Pericardium (tissue), 1 donor: ENCODE measurements around a stretch of chr11.

GRCh38 chr11:117928802-117929212 lies 395 bp downstream of the TMPRSS13 start:
- RRBS: no CpG with 5 or more reads among the region's 5 CpGs

GRCh38 chr11:117946814-117947233 lies 17.6 kb upstream of the TMPRSS13 start:
- RRBS: no CpG with 5 or more reads among the region's 2 CpGs

- RRBS: no CpG with 5 or more reads among the region's 6 CpGs
Observed at GRCh38 chr11:117993213-117993657, 7.0 kb downstream of the IL10RA start.

DNA sequence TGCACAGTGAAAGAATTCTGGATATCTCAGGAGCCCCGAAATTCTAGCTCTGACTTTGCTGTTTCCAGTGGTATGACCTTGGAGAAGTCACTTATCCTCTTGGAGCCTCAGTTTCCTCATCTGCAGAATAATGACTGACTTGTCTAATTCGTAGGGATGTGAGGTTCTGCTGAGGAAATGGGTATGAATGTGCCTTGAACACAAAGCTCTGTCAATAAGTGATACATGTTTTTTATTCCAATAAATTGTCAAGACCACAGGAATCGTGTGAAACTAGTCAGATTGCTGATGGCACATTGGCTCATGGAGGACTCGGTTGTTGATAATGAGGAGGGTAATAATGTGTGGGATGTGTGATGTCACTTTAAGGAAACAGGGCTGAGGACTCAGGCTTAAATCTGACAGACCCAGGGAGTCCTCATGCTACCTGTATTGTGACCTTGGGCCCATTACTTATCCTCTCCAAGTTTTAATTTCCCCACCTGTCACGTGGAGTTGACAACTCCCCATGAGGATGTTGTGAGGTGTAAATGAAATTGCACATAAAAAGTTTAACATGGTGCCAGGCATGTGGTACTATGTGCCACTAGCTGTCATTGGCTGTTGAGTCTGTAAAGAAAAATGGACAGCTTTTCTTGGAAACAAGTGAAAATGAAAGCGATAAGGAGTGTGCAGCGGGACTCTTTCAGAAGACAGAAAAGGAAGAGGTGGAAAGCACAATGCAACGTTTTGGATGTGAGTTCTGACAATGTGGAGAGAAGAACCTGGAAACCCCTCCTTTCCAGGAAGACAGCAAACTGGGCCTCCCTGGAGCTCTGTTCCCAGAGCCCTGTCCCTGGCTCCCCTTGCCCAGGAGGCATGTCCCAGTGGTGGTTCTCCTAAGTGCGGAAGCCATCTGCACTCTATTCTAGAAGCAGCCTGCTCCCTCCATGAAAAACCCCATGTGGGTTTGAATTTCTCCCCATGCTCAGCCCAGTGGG lies 15.3 kb downstream of the IL10RA start:
- RRBS: no CpG with 5 or more reads among the region's 9 CpGs

DNA sequence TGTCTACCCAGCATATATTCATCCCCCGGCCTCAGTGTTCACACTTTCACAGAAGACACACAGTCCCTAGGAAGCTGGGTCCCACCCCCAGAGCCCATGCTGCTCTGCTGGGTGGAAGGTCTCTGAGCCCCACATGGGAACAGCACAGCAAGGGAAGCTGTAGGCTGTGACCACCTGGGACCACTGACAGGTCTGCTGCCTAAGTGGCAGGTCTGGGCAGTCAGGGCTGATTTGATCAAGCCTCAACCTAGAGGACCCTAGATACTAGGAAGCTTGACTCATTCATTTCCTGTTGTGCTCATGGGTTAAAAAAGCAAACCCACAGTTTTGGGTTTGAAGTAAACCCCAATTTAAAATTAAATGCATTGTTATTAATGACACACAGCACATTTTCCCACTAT lies 16.9 kb downstream of the IL10RA start:
- RRBS: no CpG with 5 or more reads among the region's 1 CpG

- RRBS: no CpG with 5 or more reads among the region's 6 CpGs
Observed at GRCh38 chr11:118003461-118004137, 17.4 kb downstream of the IL10RA start.

DNA sequence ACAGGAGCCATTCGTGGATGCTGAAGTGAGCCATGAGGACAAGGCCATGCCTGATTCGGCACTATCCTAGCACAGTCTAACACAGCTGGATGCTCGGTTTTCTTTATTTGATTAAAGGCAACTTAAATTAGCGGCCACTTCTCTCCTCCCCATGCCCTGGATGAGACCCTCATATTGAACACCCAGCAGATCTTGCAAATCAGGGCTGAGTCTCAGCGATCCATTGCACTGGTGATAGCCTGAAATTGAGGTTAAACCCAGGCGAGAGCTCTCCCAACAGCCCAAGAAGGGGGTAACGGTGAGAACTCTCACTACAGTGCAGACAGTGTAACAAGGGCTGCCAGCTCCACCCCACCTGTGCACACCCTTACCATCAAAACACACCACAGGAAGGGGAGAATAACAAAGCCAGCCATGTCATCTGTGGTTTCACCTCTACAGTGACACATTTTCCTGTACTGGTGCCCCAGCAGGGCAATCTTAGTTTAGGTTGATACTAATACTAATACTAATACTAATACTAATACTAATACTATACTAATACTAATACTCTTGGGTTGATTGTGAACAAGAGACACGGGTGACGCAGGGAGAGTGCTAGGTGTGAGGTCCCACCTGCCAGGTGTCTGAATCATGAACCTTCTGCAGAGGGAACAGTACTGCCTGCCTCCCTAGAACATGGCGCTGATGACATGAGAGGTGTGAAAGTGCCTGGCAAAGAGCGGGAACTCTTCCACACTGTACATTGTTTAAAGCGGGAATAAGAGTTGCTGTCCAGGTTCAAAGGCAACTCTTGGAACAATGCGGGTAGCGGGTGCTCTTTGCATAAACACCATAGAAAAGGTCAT lies 25.3 kb upstream of the TMPRSS4 start:
- RRBS: no CpG with 5 or more reads among the region's 14 CpGs

DNA sequence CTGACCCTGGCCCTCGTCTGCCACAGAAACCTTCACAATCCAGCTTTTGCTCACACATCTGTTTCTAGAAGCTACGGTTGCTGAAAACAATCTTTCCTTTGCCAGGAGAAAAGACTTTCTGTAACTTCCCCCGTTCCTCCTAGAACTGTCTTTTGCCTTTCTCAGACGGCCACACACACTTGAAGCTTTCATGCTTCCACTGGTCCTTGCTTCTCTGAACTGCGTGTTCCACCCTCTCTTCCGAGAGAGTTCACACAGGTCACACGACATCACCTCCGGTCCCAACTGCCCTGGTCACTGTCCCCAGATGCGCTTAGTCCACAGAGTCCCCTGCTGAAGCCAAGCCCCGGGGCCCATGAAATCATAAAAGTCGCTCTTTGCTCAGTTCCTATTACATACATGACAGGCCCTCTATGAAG lies 3.6 kb downstream of the SMIM35 start:
- RRBS: 62% methylated on average over 3 of the region's 11 CpGs

DNA sequence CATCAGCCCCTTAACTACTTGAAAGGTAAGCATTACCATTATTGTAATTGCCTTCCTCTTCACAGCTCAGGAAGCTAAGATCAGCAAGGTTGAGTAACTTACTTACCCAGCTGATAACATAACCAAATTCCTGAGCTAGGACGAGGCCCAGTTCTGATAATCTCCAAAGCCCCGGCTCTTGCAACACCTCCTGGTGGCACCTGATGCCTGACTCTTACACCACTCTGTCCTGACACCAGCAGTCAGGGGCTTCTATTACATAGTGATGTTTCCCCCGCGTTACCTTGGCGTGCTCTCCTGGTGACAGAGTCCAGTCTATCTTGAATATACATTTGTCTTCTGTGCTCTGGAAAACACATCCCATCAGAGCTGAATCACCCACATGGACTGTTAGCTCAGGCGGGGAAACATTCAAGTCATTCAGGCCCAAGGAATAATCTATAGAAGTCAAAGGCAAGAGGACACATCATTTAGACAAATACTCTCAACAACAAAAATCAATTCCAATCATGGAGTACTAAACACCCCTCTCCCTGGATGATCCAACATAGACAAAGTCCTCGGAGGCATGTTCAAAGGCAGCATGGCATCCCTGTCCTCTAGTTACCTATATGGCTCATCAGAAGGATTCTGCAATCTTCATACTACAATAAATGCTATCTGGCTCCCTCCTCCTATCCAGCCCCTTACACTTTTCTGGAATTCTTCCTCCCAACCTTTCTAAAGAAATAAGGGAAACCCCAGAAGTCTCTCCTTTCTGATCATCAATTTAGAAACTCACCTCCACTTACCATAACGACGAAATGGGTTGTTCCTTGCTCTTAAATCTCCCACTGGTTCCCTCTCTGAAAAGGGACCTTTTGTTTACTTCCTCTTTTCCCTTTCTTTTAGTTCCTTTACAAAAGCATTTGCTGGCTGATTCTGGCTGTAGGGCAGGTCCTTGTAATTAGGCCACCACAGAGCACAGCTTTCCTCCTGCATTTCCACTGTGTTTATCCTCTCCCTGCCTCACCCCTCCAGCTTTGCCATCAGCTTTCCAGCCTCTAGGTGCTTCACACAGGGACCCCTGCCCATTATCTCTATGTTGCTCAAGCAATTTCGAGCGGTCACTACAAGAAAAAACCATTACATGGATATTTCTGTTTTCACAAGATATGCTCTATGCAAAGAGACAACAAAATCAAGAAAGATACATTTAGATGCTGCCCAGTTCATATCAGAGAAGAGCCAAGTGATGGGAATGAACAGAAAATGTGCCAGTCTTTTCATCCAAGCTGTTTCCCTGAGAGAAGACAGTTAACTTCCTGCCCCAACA lies 12.2 kb downstream of the JAML start:
- RRBS: no CpG with 5 or more reads among the region's 11 CpGs

DNA sequence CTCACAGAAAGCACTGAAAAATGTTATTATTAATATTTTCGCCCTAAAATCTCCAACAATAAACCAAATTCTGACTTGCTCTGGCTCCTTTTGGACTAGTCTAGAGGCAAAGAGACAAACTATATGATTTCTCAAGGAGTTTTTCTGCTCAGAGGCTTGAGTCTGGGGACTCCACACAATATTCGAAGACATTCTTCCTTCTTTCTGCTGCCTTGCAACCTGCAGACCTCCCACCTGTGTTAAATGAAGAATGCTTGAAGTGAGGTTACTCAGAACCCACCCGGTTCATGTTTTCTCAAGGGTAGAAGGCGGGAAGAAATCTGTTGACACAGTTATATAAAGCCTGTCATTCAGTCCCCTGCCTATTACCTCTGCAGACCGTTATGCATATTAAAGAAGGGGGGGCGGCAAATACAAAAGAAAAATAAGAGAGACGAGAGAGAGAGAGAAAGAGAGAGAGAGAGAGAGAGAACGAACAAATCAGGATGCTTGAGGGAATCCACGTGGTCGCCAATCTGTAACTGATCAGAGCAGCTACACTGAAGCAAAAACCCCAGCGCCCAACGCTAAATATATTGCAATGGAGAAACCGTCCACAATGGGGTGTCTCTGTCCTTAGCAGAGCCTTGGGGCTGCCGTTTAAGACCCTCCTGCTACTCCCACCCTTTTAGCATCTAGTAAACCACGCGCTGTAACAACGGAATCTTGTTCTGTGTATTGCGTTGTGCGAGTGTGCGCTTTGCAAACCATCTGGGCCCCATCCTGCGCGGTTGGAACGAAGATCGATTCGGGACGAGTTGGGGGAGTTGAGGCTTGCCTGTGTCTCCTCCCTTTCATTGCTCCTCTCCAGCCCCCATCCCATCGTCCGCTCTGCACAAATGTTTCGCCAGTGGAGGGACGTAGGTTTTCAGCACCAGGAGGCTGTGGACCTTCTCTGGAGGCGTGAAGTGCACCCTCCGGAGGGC lies 2.0 kb upstream of the KMT2A start:
- RRBS: under 1% methylated on average over 1 of the region's 32 CpGs

- RRBS: no CpG with 5 or more reads among the region's 22 CpGs
Observed at GRCh38 chr11:118471929-118472946, 35.9 kb downstream of the KMT2A start.

DNA sequence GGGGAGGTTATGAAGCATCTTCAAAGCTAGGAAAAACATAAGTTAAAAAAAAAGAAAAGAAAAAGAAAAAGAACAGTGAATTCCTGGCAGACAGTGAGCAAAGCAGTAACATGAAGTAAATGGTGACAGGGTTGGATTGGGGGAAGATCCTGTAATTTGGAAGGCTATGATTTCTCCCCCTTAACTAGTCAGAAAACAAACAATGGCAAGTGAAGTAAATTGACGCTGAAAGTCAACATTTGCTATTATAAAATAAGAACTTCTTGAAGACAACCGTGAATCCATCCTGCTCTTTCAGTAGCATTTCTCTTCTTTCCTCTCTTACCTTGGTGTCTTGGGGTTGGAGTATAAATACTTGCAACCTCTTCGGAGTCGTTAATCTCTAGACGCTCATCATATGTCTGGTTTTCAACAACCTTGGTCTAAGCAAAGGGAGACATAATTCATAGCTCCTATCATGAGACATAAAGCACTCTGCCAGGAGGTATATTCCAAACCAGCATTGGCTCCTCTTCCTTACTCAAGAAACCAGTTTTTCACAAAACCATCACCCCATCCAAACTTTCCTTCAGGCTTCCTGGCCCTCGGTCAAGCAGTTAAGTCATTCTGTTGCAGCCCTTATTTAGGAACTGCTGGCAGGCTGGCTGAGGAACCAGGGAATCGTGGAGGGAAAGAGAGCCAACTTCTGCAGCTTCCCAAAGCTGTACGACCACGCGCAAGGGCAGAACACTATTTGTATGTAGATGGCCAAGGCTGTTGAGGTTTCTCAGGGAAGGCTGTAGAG lies 899 bp downstream of the IFT46 start:
- RRBS: no CpG with 5 or more reads among the region's 10 CpGs

DNA sequence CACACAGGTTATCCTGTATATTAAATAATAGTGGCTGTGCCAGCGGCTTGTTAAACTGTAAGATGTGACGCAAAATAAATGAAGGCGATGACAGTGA lies 220 bp upstream of the ARCN1 start:
- RRBS: no CpG with 5 or more reads among the region's 3 CpGs

- RRBS: no CpG with 5 or more reads among the region's 14 CpGs
Observed at GRCh38 chr11:118601126-118602245, 5.9 kb upstream of the PHLDB1 start.

DNA sequence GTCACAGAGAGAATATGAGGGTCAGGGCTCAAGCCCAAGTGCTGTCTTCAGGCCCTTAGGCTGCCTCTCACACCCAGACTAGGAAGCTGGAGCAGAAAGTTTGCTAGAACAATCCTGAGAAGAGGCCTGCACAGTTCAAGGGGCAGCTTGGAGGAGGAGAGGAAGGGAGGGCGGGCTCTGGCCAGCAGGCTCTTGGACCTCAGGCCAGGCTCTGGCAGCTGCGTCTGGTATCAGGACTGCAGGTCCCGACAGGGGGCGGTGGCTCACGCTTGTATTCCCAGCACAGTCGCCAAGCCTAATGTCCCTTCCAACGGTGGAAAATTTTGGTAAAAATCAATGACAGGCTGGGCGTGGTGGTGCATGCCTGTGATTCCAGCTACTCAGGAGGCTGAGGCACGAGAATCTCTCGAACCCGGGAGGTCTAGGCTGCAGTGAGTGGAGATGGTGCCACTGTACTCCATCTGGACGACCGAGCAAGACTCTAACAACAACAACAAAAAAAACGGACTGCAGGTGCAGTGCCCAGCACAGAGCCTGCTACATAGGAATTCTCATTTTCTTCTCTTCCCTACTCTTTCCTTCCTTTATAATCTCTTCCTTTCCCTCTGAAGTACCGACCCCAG lies 491 bp downstream of the TREH start:
- RRBS: no CpG with 5 or more reads among the region's 15 CpGs

GRCh38 chr11:118834441-118834868 lies 43.5 kb upstream of the DDX6 start:
- RRBS: no CpG with 5 or more reads among the region's 5 CpGs

DNA sequence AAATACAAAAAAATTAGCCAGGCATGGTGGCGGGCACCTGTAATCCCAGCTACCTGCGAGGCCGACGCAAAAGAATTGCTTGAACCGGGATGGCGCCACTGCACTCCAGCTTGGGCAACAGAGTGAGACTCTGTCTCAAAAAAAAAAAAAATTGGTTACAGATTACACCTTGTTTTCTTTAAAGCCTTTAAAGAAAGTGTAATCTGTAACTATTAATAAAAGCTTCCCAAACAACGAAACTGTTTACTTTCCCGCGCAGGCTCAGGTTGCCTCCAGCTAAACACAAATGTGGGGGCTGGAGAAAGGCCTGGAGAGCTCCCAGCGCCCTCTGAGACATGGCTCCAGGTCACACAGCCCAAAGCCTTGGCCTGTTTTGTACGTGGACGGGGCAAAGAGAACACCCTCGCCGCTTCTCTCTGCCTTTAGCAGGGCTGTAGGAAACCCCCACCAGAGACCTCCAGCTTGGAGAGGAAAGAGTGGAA lies 14.0 kb upstream of the CXCR5 start:
- RRBS: no CpG with 5 or more reads among the region's 14 CpGs

DNA sequence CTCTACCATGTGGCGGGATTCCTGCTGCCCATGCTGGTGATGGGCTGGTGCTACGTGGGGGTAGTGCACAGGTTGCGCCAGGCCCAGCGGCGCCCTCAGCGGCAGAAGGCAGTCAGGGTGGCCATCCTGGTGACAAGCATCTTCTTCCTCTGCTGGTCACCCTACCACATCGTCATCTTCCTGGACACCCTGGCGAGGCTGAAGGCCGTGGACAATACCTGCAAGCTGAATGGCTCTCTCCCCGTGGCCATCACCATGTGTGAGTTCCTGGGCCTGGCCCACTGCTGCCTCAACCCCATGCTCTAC lies 10.5 kb downstream of the CXCR5 start:
- RRBS: no CpG with 5 or more reads among the region's 10 CpGs

GRCh38 chr11:118896348-118897064 lies 12.8 kb downstream of the CXCR5 start:
- RRBS: no CpG with 5 or more reads among the region's 16 CpGs

GRCh38 chr11:118913269-118914133 lies 12.2 kb downstream of the BCL9L start:
- RRBS: no CpG with 5 or more reads among the region's 11 CpGs